LHCN-M2 (cell line): ENCODE measurements around a stretch of chr14.

GRCh38 chr14:68789757-68790031 lies 3.2 kb downstream of the ZFP36L1 start:
- RAMPAGE, long total RNA, result no peak

DNA sequence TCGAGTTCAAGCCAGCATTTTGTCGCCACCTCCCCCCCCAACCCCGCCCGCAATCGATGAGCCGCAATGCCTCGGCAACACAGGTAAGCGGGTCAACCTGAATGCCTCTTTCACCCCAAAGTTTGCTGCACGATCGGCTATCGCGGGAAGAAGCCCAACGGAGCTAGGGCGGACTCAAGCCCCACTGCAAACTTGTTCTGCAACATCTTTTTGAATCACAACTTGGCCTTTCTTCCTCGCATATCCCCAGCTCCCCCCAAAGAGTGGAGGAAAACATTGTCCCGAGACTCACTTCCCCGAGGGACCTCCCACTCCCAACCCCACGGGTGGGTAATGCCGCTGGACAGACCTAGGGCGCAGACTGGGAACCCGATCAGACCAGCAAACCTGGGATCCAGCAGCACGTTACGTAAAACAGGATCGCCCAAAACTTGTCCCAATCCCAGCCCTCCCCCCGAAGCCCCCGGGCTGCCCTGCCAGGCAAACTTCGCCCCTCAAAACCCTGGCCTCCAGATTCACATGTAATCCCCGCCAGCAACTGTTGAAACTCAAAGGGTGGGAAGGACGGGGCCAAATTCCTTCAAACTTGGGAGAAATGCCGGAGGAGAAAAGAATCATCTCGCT lies 601 bp downstream of the ZFP36L1 start:
- RAMPAGE, long total RNA, result no peak

DNA sequence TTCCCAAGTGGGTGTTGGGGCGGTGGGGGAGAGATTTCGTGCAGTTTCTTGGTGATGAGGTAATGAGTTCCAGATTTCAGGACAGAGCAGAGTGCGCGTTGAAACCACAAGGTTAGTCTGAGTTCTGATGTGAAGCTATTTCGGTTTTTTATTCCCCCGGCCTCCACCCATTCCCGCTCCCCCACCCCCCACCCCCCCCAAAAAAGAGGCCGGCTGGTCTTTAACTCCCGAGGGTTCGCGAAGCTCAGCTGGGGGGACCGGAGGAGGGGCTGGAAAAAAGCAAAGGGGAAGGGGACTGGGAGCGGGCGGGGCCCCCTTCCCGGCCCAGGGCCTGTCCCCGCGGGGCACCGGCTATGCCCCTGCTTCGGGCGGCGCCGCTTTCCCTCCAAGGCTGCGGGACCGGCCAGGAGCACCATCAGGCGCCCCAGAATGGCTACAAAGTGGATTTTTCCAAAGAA lies 2.3 kb upstream of the ZFP36L1 start:
- RAMPAGE, long total RNA, result no peak

DNA sequence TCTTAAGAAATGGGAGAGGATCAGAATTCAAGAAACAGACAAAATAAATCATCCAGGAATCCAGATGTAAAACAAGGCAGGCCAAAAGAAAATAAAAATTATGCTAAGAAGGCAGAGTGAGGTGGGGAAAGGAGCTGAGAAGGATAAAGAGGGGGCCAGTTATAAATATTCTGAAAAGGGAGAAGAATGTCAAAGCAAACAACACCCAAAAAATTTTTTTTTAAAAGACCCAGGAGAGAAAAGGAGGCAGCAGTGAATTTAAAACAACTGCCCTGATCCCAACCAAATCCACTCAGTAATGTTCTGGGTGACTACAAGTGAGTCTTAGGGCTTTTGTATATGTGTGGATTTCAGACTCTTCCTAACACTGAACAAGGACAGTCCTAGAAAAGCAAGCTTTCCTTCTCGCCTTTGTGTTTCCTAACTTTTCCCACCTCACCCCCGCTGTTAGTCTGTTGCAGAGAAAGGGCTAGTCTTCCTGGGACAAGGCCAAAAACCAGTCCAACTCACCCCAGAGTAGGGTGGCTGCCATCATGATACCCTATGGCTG lies 16.4 kb upstream of the ZFP36L1 start:
- RAMPAGE, long total RNA, result no peak

DNA sequence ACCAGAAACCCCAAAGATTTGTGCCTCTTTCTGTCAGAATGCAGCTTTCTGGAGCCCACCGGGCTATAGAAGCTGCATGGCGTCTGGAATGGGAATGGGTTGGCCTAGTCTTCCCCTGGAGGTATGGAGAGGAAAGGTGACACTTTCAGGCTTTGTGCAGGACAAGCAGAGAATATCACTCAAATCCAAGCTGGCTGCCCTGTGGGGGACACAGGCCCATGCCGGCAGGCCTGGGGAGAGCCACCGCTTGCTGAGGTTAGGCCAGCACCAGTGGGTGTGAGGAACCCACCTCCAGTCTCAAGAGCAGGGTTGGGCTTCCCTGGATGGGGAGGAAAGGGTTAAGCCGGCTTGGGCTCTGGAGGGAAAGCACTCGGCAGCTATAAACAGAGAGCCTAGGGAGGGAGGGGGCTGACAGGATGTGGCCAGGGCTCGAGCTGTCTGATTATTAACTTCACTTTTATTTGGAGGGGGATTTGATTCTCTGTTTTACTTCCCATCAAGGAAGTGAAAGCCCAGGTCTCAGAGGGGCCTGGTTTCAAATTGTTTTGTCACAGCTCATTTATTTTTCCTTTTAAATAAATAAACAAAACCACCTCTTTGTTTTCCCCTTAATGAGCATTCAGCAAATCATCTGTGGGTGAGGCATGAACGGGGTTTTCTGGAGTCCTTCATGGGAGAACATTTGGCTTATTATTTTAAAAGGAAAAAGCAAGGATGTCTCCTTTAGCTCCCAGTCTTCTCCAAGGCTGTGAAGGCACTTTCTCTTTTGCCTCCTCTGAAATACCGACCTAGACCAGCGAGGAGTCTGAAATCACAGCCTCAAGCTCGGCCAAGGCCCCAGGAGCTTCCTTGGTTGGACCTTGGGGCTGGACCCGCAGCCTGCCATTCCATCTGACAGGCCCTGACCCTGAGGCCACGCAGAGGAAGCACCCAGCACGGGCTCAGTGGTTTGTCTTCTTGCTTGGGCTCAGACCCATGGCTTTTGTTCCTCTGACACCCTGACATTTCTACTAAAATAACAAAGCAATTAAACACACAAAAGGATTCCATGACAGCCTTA lies 21.8 kb upstream of the ZFP36L1 start:
- RAMPAGE, long total RNA, result no peak

- RAMPAGE, long total RNA, result no peak
These were observed 22.9 kb upstream of the ZFP36L1 start for GRCh38 chr14:68815746-68816279.

DNA sequence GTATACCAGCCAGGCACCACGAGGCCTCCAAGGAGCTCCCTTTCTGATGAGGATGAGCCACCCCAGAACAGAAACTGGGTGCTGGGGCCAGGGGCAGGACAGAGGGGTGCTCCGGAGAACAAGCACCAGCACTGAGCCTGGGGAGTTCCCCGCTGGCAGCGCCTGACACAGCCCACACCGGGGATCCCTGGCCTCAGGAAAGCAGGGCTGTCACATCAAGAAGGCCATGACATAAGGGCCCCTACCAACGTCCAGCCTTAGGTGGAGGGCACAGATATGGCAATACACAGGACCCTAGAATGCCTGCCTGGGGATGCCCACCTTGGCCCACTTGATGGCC lies 28.5 kb upstream of the ZFP36L1 start:
- RAMPAGE, long total RNA, result no peak

DNA sequence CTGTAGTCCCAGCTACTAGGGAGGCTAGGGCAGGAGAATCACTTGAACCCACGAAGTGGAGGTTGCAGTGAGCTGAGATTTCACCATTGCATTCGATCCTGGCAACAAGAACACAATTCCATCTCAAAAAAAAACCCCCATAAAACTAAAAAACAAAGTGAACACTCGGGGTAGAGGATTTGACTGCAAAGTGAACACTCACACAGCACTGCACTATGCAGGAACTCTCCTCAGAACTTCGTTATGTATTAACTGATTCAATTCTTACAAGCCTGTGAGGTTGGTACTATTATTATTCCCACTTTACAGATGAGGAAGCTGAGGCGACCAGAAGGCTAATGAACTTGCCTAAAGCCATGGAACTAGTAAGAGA lies 89.5 kb downstream of the ACTN1 start:
- RAMPAGE, long total RNA, result no peak

GRCh38 chr14:68931632-68931982 lies 47.5 kb downstream of the ACTN1 start:
- RAMPAGE, long total RNA, result no peak

DNA sequence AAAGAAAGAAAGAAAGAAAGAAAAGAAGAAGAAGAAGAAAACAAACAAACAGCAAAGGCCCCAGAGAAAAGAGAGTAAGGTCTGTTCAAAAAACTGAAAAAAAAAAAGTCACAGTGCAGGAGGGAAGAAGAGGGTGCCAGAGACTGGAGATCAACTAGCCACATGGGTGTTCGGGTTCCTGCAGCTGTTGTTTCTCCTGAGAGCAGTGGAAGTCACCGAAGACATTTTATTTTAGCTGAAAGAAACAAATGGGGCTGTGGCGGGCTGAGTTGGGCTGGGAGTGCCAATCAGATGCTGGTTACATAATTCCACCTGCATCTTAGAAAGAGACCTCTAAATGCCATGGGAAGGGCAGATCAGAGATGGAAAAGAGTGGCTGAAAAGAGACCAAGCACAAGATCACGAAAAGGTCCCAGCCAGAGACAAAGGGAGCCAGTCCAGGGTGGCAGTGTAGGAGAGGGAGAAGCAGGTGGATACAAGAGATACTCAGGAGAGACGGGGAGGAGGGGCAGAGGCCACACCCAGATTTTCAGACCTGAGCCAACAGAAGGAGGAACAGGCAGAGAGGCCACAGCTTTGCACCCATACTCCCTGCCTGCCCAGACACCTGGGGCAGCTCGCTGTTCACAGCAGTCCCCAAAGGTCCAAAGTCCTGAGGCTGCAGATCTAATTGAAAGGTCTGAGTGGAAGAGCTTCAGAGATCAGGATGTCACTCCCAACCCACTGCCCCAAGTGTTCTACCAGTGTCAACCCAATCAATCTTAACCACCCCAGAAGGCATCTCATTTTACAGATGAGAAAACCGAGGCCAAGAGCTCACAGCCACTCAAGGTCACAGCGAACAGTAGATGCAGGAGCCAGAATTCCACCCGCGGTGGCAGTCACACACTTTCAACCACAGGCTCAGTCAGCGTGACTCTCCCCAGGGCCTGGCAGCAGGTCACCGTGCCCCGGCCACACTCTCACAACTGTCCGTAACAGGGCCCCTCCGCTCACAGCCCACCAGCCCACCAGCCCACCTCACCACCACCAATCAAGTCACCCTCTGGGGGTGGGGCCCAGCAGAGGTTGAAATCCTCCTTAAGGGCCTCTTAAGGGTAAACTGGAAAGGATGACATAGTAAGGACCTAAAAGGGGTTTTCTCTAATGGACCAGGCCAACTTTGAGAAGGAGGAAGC lies 33.5 kb downstream of the ACTN1 start:
- RAMPAGE, long total RNA, result no peak

DNA sequence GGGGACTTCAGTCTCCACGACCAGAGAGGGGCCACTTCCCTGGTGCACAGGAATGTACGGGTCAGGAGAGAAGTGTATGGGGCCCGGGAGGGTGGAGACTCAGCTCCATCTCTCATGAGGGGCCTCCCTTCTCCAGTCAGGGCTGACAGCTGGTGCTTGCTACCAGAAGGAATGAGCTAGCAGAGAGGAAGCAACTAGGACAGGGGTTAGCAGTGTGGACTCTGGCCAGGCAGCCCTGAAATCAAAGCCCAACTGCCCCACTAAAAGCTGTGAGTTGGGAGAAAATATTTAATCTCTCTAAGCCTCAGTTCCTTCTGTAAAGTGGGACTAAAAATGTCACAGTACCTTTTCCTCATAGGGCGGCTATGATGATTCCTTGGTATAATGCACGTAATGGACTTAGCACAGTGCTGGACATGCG lies 14.7 kb downstream of the ACTN1 start:
- RAMPAGE, long total RNA, result no peak

DNA sequence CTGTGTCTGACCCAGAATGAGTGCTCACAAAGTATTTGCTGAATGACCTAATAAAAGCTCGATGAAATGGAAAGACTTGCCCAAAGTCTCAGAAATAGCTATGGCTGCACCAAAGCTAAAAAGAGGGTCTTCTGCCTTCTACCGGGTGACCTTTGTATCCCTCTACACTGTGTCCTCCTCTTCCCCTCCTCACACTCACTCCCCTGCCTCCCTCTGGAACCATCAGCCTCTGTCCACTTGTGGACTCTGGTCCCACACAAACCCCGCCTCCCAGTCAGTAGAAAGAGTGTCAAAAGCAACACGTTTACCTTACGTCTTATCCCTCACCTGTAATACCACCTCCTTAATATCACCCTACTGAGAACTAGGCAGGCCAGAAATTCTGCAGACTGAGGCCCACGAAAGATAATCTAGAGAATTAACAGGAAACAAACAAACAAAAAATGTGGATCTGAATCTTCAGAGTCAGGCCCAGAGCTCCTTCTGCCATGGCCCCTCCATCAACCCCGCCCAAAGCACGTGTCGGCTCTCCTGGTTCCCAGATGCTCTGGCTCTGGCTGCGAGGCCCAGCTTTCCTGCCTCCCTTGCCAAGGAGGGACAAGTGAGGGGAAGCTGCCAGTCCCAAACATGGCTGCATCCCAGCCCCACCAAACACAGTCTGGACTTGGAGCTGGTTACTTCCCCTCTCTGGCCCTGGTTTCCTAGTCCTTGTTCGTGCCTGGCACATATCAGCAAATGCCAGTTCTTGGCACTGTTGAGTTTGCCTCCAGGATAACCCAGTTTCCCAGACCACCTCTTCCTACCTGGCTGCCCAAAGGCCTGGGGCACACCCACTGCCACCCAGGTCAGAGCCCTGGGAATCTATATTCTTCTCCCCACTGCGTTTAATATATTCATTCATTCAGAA lies 2.8 kb downstream of the ACTN1 start:
- RAMPAGE, long total RNA, result no peak

DNA sequence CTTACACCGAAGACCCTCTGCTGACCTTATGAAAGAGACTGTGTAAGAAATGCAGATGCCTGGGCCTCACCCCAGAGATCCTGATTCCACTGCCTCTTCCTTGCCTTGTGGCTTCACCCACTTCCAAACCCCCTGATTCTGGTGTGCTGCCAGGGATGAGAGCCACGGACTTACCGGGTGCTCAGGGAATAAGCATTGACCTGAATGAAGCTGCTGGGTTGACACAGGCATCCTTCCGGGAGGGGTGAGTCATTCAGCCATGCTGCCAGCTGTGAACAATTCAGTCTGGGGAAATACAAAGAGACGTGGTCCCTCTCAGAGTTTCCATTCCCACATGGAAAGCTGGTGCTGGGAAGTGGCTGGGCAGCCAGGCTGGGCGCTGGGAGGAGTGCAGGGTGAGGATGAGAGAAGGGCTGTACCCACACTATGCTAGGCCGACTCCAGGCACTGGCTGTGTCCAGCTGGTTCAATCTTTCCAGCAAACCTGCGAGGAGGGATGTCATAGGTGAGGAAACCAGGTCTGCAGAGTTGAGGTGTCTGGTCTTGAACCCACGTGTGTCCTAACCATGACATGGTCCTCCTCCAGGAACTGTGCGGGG lies 26.6 kb upstream of the ACTN1 start:
- RAMPAGE, long total RNA, result no peak

DNA sequence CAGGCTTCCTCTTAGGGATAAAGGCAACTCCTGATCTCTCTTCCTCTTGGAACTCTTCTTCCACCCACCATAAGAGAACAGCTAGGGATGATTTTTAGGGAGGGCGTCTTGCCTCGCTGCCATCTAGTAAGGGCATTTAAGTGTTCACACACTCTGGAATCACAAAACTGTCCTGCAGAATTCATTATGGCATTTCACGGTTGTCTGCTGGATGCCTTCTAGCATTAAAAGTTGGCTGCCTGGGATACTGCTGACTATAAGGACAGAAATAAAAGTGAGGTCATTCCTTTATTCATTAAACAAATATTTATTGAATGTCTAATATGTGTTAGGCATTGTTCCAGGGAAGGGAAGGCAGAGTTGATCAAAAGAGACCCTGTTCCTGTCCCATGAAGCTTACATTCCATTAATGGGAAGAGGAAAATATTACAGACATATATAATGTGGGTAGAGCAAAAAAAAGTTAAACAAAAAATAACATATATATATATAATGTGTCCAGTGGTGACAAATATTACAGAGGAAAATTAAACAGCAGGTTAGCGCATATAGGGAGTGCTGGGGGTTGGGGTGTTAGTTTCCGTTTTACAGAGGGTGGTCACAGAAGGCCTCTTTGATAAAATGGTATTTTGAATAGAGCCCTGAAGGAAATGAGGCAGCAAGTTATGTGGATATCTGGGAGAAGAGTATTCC lies 73.4 kb downstream of the DCAF5 start:
- RAMPAGE, long total RNA, result no peak

GRCh38 chr14:69152476-69152851 lies 455 bp downstream of the DCAF5 start:
- RAMPAGE, long total RNA, result no peak

- RAMPAGE, long total RNA, result no peak
These were observed 769 bp upstream of the DCAF5 start for GRCh38 chr14:69153834-69153942.

GRCh38 chr14:69354200-69354864 lies 43.8 kb downstream of the ERH start:
- RAMPAGE, long total RNA, result no peak

DNA sequence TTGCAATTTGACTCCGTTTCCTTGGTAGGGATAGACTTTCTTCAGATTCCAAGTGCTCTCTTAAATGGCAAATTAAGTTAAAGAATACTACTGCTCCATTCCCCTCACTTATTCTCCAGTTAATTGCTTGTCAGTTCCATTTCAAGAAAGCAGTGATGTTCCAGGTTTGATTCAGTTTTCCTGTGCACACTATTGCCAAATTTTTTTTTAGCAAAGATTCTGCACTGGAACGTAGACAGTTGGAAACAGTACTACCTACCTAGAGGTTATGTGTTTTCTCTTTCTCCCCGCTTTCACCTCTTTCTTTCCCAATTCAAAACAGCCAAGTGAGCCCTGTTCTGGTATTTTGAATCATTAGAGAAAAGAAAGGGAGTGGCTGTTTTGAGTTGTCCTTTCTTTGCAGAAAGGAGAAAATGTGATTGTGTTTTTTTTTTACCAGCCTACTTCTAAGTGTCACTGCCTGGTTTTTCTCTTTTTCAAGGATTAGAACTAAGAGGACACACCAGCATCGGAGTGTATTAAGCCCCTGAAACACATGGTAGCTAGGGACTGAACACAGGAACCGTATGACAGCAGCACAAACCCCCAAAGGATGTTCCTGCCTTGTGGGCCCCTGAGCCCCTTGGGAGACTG lies 23.2 kb upstream of the PLEKHD1 start:
- RAMPAGE, long total RNA, result no peak

GRCh38 chr14:69610132-69611073 lies 993 bp upstream of the SUSD6 start:
- RAMPAGE, long total RNA, result no peak

DNA sequence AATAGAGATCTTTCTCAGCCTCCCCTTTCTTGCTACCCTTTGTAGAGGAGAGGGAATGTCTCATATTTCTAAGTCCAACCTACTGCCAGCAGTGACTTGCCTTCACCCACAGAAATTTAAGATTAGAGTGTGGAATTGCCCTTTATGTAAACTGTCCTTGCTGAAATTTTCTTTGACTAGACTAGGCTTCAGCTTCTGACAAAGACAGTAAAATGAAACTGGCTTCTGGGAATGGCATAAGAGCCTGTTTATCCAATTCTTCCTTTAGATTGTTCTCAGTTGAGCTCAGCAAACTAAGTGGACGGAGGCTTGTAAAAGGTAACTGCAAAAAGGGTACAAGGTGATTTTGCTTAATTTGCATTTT lies 4.8 kb downstream of the SUSD6 start:
- RAMPAGE, long total RNA, result no peak